Suprapubic skin (tissue), 4 donors: ENCODE measurements around a stretch of chr18.

DNA sequence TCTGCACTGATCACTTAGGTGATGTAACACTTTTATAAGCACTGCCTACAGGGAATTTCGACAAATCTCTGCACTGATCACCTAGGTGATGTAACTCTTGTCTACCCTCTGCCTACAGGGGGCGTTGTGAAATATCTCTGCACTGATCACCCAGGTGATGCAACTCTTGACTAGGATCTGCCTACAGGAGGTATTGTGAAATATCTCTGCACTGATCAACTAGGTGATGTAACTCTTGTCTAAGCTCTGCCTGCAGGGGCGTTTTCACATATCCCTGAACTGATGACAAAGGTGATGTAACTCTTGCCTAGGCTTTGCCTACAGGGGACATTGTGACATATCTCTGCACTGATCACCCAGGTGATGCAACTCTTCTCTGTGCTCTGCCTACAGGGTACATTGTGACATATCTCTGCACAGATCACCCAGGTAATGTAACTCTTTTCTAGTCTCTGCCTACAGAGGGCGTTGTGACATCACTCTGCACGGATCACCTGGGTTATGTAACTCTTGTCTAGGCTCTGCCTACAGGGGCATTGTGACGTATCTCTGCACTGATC, 49.3 kb upstream of the USP14 start:
- PRO-cap, result no peak
- RAMPAGE, long total RNA, 4 experiments, result no peak in any of the 4 experiments

DNA sequence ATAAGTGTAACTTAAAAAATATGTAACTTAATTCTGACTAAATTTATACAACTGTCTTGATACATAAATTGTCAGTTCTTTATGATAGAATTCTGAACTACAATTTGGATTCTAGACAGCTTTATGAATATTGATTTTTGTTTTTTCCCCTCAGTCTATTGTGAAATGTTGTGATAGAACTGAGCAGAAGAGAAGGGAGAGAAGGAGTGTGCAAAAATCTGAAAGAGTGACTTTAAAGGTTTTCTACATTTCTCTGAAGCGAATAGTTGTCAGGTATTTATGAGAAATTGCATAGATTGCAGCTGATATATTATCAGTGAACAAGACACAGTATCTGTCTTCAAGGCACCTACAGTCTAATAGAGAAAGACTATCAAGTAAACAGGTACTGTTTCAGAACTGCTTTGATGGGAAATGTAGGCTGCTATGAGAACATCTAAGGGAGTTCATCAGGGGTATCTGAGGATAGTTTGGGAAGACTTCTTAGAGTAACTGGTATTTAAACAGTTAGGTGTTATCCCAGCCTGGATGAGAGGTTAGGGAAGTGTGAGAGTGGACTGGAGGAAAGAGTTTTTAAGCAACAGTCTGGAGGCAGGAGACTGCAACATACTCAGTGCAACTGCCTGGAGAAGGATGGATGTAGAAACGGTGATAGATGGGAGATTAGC, 24.0 kb downstream of the USP14 start:
- PRO-cap, result no peak
- RAMPAGE, long total RNA, 4 experiments, result no peak in any of the 4 experiments

GRCh38 chr18:196471-196901, 38.1 kb downstream of the USP14 start:
- PRO-cap, result no peak
- RAMPAGE, long total RNA, 4 experiments, result no peak in any of the 4 experiments

DNA sequence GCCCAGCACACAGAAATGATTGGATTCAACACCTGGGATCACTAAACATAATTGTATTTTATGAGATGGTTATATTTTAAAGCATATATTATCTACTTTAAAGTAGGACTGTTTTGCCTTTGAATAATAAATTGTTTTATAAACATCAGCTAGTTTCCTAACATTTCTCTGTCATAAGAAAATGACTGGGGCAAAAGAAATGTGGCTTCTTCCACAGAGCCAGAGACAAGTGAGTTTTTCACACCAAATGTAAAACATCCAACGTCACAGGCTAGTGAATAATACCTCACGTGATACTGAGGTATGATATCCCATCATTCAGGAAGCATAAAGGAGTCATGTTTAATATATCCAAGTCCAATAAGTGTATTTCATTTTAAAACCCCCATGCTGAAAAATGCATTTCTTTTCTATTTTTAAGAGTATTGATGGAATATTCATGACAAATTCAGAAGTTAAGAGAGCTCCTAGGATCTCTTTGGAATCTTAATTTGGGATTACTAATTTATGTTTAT, 5.9 kb downstream of the COLEC12 start:
- PRO-cap, result no peak
- RAMPAGE, long total RNA, 4 experiments, result no peak in any of the 4 experiments

DNA sequence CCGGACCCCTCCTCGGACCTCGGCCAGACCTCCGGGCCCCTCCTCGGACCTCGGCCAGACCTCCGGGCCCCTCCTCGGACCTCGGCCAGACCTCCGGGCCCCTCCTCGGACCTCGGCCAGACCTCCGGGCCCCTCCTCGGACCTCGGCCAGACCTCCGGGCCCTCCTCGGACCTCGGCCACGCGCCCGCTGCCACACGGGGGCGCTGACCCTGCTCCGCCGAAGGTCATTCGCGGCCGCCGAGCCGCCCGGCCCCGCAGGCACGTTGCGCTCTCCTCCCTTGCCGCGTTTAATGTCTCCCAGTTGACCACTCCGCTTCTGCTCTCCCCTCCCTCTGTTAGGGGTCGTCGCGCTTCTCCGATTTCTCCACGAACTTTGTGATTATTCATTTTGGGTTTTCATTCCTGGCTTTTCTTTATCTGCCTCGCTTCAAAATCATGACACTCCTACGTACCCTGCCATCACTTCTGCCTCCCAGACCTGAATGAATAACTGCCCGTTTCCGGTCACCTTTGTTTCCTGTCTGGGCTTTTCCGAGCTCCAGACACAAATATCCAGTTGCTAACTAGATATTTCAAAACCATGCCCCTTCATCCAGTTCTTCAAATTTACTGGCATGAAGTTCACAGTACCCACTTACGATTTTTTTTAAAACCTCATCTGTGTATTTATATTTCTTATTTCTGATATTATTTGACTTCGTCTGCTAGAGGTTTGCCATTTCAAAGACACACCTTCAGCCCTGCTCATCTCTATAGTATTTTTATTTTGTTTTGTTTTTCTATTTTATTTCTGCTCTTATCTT, 14.8 kb upstream of the COLEC12 start:
- PRO-cap, result no peak
- RAMPAGE, long total RNA, 4 experiments, result no peak in any of the 4 experiments

GRCh38 chr18:659517-659803, 2.0 kb downstream of the TYMS start:
- PRO-cap, result no peak
- RAMPAGE, long total RNA, 4 experiments, result no peak in any of the 4 experiments

DNA sequence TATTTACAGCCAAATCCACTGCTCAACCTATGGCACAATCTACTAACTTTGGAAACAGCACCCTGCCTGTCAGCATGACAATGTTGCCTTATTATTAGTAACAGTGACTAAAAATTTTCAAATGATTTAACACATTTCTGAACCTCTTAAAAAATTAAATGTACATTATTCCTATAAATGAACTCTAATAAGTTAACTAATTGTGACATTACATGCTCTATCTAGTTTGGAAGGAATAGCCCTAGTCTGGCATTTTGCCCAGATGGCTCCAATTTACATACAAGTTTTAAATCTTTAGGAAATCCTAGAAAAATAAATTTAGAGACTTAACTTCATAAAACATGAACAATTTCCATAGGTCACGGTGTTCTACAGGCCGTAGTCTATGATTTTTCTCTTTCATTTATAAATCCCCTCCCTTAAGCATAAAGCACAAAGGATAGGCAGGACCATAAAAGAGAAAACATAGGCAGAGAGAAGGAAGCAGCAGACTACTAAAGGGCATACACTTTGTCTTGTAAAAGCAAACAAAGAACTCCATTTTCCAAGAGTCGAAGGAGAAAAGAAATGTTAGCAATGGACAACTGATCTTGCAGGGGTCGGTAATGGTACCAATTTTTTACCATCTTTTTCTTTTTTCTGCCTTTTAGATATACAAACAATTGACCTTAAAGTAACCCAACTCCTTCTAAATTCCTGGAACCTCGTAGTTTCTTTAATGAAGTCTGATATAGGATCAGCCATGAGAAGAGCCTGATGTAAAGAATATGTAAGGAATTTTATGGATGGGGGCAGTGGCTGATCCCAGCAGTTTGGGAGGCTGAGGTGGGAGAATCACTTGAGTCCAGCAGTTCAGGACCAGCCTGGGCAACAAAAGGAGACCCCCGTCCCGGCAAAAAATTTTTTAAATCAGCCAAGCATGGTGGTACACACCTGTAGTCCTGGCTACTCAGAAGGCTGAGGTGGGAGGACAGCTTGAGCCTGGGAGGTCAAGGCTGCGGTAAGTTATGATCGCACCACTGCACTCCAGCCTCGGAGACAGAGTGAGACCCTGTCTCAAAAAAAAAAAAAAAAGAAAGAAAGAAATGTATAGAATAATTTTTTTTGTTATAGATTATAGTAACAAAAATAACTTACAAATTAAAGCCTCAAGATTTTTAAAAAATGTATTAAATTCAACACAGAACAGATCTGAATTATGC, 33.3 kb downstream of the YES1 start:
- PRO-cap, result no peak
- RAMPAGE, long total RNA, 4 experiments, result no peak in any of the 4 experiments

GRCh38 chr18:810139-811179, 1.6 kb downstream of the YES1 start:
- PRO-cap, result no peak
- RAMPAGE, long total RNA, 4 experiments, result no peak in any of the 4 experiments

- PRO-cap, result no peak
- RAMPAGE, long total RNA, 4 experiments, result no peak in any of the 4 experiments
Observed at GRCh38 chr18:2351038-2351424, 220.3 kb downstream of the METTL4 start.

DNA sequence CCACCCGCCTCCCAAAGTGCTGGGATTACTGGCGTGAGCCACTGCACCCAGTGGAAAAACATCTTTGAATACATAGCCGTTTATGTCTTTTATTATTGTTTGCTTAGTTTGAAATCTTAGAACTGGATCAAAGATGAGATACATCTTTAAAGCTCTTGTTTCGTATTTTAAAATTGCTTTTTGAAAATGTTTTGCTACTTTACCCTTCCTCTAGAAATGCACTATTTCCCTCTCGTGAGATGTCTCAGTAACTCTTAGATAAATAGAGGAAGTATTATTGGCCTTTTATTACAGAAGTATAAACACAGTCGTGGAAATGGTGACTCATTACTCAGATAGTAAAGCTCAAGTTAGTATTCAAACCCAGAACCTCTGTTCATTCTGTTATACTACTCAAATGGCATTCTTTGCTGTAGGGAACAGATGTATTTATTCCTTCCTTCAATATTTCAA, 2.5 kb downstream of the SMCHD1 start:
- PRO-cap, result no peak
- RAMPAGE, long total RNA, 4 experiments, result no peak in any of the 4 experiments

GRCh38 chr18:2703024-2704035, 47.8 kb downstream of the SMCHD1 start:
- PRO-cap, result no peak
- RAMPAGE, long total RNA, 4 experiments, result no peak in any of the 4 experiments

- PRO-cap, result no peak
- RAMPAGE, long total RNA, 4 experiments, result no peak in any of the 4 experiments
Observed at GRCh38 chr18:2704055-2705162, 48.9 kb downstream of the SMCHD1 start.

- PRO-cap, result no peak
- RAMPAGE, long total RNA, 4 experiments, result start-site peak on the plus strand in 1 of 4 experiments, at chr18:2777819-2778232 at its widest, 10 to 11 reads per replicate
Observed at GRCh38 chr18:2777635-2778255, 69.1 kb upstream of the EMILIN2 start.

GRCh38 chr18:2845981-2846829, 601 bp upstream of the EMILIN2 start:
- PRO-cap, result no peak
- RAMPAGE, long total RNA, 4 experiments, result no peak in any of the 4 experiments

DNA sequence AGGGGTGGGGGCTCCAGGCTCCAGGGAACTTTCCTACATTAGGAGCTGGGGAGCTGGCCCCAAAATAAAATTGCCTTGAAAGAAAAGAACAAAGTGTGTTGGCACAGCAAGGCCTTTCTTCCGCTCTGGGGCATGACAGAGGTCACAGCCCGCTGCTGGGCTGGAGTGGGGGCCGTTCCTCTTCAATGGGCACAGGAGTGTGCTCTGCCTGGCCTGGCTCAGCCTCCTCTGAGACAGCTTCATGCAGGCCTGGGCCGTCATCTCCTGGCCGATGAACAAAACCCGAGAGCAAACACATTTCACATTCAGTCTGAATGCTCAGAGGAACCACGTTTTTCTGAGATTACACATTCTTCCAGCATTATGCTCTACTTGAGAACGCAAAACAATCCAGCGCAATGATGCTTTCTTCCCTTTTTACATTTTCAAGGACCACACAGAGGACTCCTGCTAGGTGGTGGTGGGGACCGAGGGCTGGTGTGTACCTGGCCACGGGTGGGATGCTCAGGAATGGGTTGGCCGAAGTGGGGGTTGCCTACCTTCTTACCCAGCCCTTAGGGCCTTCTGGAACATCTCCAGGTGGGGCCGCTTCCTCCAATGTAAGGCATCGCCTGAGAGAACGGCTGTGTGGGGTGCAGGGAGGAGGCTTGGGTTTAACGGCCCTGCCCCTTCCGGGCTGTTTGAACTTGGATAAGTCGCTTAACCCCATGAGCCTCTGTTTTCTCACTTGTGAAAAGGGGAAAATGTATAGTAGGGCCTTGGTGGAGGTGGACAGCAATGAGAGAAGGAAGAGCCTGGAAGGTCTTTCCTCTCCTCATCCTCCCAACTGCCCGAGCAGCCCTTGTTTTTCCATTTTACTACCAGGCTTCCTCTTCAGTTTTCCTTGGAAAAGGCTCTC, 34.9 kb downstream of the EMILIN2 start:
- PRO-cap, result bidirectional peak, plus-strand start at position 304 of the sequence, minus-strand start at position 230 of the sequence
- RAMPAGE, long total RNA, 4 experiments, result no peak in any of the 4 experiments

DNA sequence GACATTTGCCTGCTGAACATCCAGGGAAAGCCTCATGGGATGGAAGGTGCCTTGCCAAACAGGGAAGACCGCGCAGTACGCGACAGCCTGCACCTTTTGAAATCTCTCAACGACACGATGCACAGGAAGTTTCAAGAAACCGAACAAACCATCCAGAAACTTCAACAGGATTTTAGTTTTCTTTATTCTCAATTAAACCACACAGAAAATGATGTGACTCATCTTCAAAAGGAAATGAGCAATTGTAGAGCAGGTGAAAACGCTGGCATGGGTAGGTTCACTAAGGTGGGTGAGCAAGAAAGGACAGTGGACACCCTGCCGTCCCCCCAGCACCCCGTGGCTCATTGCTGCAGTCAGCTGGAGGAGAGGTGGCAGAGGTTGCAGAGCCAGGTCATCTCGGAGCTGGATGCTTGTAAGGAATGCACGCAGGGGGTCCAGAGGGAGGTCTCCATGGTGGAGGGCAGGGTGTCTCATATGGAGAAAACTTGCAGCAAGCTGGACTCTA, 45.0 kb downstream of the EMILIN2 start:
- PRO-cap, result no peak
- RAMPAGE, long total RNA, 4 experiments, result no peak in any of the 4 experiments

DNA sequence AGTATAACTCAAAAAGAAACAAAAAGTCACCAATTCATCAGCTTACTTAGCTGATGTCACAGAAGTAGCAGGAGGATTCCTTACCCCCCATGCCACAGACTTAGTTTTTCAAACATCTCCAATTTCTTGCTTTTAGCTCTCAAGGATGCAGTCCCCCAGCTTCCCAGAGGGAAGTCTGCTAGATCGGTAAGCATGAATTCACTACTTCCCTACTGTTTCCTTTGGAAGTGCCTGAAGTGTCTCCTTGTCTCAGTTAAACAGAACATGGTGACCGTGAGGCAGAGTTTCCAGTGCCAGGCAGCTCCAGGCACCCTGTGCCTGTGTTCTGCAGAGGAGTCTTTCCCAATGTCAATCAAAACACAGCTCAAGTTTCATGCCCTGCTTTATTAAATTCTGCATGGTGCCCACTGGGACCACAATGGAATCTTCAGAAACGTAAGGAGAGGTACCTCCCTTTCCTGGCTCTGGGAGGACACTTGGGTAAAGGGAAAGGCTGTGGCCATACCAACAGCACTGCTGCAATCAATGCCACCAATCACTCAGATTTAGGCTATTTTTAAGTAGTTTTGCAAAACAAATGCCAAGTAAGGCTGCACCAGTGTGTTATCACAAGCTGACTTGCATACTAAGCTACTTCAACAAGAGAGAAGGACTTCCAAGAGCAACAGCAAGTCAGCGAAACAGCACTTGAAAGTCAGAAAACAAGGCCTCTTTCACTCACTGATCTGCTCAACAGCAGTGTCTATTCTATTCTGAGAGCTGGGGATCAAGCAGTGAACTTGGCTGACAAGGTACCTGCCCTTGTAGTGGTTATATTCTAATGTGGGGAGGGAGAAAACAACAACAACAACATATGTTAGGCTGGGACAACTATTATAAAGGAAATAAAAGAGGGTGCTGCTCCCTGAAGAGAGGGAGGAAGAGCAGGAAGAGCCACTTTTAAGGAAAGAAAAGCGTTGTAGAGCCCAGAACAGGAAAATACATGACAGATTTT, 15.0 kb downstream of the LPIN2 start:
- PRO-cap, result no peak
- RAMPAGE, long total RNA, 4 experiments, result no peak in any of the 4 experiments

- PRO-cap, result no peak
- RAMPAGE, long total RNA, 4 experiments, result no peak in any of the 4 experiments
Observed at GRCh38 chr18:2998712-2999429, 14.1 kb downstream of the LPIN2 start.

- PRO-cap, result no peak
- RAMPAGE, long total RNA, 4 experiments, result no peak in any of the 4 experiments
Observed at GRCh38 chr18:3045498-3045930, 32.6 kb upstream of the LPIN2 start.

DNA sequence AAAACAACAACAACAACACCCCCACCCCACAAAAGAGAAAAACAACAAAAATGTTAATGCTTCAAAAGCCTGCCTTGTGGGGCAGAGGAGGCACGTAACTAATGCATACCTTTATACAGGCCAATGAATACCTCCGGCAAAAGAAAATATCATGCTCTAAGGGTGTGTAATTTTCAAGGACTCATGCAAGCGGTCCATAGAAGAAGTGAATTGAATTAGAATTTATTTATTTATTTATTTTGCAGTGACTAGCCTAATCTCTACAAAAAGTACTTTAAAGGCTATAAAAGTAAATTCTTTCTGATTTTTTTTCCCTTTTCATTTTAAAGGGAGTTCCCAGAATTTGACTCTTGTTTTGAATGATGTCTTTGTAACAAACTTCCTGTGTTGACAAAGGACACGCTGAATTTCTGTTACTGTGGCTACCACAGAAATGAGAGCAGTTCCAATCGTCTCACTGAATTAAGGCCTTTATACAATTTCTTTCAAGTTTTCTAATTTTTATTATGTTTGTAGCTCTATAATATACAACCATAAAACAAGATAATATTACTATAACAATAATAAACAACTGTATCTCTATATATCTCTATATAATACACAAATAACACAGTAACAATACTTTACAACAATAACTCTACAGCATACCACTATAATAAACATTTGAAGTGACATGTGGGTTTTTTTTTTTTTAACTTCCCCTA, 46.3 kb upstream of the LPIN2 start:
- PRO-cap, result no peak
- RAMPAGE, long total RNA, 4 experiments, result no peak in any of the 4 experiments